Measurements from ENCODE around the gene TUBB4B.

GRCh38 chr9:137234886-137235602 lies 4.3 kb downstream of the SLC34A3 start:
- RRBS, result no CpG with 5 or more reads among the region's 18 CpGs

DNA sequence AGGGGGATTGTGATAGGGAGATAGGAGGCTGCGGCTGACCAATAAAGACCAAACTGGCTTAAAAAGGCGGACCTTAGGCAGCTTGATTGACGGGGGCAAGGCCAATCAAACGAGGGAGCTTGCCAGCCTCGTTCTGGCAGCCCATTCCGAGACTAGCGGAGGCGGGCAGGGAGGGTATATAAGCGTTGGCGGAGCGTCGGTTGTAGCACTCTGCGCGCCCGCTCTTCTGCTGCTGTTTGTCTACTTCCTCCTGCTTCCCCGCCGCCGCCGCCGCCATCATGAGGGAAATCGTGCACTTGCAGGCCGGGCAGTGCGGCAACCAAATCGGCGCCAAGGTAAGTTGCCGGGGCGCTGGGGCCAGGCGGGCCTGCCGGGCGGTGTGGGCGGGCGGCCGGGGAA lies at the start of gene TUBB4B:
TSS of gene TUBB4B (plus strand) at position 205 of the 399 bp plus-strand sequence.
- RRBS, result 2% methylated on average over 4 of the region's 33 CpGs

DNA sequence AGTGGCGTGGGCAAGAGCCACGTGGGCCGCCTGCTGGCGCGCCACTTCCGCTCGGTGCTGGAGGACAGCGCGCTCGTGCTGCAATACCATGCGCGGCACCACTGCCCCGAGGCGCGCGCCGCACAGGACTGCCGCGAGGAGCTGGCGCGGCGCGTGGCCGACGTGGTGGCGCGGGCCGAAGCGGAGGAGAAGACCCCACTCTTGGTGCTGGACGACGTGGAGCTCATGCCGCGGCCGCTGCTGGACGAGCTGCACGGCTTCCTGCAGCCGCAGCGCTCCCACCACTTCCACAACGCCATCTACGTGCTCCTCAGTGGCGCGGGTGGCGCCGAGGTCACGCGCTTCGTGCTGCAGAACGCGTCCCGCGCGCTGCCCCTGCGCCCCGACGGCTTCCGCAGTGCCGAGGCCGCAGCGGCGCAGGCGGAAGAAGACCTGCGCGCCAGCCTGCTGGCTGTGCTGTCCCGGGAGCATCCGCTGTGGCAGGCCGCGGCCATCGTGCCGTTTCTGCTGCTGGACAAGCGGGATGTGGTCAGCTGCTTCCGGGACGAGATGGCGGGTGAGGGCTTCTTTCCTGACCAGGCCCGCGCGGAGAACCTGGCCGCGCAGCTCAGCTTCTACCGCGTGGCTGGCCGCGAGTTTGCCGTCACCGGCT lies 1.9 kb downstream of the TOR4A start:
- RRBS, result 95% methylated on average over 15 of the region's 84 CpGs

DNA sequence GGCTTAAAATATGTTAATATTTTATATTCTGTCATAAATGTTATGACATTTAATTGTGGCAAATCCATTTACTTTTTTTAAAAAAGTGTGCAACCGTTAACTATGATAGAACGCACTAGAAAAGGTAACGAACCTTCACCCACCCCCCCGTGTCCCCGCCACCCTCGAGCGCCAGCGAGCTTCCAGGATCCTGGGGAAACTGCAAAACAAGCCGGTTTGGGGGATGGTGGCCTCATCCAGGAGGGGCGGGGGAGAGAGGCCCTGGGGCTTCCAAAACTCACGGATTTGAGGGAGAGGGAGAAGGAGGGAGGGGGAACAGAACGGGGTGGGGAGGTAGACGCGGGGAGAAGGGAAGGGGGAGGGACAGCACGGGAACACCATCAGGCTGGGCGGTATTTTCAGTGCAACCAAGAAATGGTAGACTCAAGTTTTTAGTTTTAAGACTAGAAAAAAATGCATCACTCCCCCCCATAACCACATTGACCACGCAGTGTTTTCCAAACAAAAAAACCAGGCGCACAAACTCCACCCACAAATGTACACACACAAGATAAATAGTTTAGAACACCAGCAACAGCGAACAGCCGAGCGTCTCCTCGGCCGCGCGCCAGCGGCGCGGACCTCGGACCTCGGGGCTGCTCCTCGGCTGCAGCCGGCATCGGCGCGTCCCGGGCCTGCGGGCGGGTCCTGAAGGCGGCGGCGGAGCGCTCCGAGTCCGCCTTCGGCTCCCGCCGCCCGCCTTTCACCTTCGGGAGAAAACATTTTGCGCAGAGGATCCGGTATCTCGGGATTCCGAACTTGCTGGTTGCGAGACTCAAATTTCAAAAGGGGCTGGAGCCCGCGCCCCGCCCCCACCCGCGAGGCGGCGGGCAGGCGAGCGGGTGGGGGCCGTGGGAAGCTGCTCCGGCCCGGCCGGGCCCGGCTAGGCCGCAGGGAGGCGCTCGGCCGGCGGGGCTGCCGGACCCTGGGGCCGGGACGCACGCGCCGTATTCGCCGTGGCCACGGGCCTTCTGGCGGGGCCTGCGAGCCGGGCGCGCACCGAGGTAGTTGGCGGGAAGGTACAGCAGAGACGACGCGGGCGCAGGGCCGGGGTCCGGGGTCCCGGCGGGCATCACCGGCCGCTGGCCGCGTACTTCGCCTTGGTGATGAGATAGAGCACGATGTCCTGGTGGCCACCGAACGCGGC lies 1.2 kb downstream of the NRARP start:
- RRBS, result 1% methylated on average over 29 of the region's 106 CpGs

DNA sequence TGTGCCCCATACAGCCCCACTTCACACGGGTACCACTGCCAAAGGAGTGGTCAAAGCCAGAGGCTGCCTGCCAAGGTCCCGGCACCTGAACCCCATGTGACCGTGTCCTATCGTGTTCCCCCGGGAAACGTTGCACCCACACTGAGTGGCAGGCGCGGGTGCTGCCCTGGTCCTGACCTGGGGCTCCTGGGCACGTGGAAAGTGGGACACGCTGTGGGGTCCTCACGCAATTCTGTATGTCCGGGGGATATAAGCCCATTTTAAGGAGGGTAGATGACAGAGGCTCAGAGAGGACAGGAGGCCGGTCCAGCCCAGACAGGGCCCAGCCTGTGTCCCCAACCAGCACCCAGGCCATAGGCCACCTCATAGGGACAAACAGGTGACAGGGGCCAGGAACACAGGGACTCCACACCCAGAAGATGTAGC lies 1.8 kb downstream of the ENTPD8 start:
- RRBS, result 76% methylated on average over 7 of the region's 13 CpGs

GRCh38 chr9:137449709-137450547 lies 8.8 kb upstream of the ENTPD8 start:
- RRBS, result no CpG with 5 or more reads among the region's 22 CpGs

DNA sequence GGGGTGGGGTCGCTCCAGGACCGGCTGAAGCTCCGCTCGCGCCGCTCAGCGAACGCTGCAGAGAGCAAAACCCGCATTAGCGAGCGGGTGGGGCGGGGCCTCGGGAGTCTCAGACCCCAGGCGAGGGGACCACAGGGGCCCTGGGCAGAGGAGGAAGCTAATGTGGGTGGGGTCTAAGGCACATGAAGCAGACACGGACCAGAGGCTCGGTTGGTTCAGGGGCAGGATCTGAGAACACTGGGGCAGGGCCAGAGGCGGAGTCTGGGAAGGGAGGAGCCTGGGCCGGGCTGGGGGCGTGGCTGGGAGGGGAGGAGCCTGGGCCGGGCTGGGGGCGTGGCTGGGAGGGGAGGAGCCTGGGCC lies 5.4 kb downstream of the NSMF start:
- RRBS, result no CpG with 5 or more reads among the region's 21 CpGs

GRCh38 chr9:137455902-137456962 lies 2.9 kb downstream of the NSMF start:
- RRBS, result no CpG with 5 or more reads among the region's 17 CpGs

GRCh38 chr9:137544286-137544631 lies 5.9 kb downstream of the PNPLA7 start:
- RRBS, result no CpG with 5 or more reads among the region's 7 CpGs

- RRBS, result no CpG with 5 or more reads among the region's 10 CpGs
These were observed 2.5 kb upstream of the ZMYND19 start for GRCh38 chr9:137592764-137593278.

GRCh38 chr9:137614018-137614863 lies 4.6 kb upstream of the EHMT1 start:
- RRBS, result 96% methylated on average over 1 of the region's 36 CpGs

GRCh38 chr9:137630272-137631150 lies 11.7 kb downstream of the EHMT1 start:
- RRBS, result no CpG with 5 or more reads among the region's 9 CpGs

GRCh38 chr9:137788947-137789777 lies 88.4 kb upstream of the CACNA1B start:
- RRBS, result 85% methylated on average over 8 of the region's 43 CpGs

DNA sequence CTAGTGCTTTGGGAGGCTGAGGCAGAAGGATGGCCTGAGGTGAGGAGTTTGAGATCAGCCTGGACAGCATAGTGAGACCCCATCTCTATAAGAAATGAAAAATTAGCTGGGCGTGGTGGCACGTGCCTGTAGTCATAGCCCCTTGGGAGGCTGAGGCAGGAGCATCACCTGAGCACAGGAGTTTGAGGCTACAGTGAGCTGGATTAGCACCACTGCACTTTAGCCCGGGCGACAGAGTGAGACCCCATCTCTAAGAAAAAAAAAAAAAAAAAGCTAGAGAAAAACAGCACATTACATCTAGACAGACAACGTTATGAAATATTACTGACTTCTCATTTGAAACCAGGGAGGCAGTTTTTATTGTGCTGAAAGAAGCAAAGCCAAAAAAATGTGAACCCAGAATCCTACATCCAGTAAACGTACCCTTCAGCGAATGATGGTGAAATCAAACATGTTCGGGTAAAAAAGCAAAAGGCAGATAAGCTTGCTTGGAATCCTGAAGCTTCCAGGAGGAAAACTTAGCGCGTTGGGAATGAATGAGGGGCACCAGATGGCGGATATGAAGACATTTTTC lies 83.1 kb upstream of the CACNA1B start:
- RRBS, result no CpG with 5 or more reads among the region's 11 CpGs

DNA sequence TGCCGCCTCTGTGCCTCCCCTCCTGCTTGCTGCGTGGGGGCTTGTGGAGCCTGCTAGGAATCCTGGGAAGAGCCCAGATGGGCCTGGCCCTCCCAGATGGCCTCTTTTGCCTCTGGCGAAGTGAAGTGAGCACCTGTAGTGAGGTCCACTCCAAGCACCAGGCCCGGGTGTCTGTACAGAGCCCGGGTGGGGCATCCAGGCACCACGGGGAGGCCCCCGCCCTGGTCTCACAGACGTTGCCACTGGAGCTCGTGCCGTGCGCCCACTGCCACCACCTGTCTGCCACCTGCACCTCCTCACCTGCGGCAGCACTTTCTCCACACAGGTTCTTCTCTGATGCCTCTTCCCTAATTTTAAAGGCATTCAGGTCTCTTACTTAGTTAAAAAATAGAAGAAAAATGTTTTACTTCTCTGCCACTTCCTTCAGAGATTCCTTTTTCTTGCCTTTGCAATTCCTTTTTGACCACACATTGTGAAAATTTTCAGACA lies 48.7 kb upstream of the CACNA1B start:
- RRBS, result no CpG with 5 or more reads among the region's 12 CpGs